A172 (cell line): ENCODE data around the gene EP400.

DNA sequence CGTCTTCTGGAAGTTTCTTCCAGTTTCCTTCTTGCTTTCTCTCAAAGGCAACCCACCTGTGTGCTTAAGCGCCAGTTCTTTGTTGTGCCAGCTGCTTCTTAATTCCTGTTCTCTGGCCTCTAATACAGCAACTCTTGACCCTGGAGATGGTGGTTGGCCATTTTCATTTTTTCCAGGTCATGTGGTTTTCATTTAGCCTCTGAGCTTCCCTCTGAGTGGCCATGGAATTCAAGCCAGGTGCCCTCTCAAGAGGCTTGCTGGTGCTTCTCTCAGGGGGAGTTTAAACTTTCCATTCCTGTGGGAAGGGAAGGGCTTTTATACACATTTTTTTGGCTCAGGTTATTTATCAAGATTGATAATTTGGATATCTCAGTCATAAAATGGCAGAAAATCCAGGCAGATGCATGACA lies 950.0 kb upstream of the TMEM132C start:
- RAMPAGE, long total RNA = no peak

DNA sequence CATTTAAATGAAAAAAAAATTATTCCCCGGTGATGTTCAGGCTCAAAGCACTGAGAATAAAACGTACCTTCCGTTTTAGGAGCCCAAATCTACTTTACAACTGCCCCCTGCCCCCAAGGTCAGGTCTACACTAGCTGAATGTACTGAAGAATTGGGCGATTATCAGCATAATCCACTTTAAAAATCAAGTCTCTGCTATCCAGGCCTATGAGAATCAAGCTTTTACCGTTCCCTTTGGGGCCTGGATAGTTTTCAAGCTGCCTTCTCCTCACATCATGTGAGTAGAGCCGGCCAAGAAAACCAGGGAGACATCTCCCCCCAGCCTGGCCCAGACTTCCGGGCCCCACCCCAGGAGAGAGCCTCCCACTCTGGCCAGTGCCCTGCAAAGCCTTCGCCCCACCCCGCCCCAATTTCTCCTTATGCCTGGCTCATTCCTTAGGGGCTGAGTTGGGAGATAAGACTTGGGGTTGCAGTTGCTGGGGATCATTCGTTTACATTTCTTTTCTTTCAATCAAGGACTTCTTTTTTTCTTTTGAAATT lies 1.5 kb upstream of the TMEM132C start:
- RAMPAGE, long total RNA = no peak

DNA sequence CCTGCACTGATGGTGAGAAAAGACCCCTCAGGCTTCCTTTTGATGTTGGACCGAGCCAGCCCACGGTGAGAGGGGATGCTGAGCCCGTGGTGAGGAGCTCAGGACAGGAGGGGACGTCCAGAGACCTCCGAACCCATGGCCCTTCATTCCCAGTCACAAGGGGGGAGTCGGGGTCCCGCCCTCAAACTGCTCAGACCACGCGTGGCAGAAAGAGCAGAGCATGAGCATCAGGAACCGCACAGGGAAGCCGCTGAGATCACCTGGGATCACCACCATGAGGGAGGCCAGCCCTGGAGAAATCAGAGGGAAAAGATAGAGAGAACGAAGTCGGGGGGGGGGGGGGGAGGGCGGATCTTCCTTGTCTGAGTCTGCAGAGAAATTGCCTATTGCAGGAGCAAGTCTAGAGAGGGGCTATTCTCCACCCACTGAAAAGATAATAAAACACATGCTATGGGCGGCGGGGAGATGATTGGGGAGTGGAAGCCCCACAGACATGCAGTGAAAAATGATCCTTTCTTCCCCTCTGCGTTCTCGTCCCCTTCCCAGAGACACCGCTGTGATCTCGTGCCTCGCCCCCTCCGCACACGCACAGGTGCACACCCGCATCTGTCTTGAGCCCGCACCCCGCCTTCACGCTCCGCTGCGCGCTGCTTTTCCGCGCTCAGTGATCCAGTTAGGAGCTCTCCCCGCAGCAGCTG lies 850 bp upstream of the TMEM132C start:
- RAMPAGE, long total RNA = no peak

- RAMPAGE, long total RNA = no peak
Observed at GRCh38 chr12:128817524-128818507, 5.9 kb downstream of the SLC15A4 start.

- RAMPAGE, long total RNA = no peak
Observed at GRCh38 chr12:129474123-129474416, 429.8 kb downstream of the TMEM132D start.

DNA sequence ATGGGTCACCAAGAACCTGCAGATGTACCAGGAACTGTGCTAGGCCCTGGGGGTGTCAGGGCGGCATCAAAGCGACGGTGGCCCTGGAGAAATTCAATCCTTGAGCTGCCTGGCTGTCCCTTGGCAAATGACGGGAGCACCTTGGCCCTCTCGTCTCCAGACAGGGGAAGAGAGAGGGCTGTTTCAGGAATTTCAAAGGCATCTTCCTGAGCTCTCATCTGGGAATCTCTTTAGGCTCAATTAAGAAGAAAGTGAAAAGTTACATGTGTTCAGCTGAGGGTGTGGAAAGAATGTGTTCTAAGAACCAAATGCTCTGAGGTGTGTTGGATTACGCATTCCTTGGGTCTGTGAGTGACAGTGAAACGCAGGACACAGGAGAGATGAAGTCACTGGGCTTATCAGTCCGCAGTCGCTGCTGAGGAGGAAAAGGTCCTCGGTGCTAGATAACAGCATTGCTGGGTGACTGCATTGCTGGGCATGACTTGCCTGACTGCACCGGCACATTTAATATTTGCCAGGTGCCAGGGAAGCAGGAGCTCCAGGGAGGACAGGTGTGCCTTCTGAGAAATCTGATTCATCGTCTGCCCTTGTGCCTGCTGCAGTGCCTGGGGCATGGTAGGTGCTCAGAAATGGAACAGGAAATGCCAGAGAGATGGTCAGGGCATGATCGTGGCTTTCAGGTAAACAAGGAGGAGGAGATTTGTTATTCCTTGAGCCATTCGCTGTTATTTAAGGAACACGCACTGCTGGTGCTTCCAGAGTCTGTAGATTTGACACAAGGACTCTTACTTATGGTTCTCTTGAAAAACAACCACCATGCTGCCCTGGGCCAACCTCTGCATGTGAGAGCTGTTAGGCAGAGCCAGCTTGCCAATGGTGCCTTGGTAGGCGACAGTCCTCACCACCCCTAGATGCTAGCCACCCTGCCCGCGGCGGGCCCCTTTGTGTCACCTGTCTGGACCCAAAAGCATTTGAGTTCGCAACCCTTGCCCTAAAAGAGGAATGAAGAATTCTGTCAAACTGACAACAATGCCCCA lies 64.4 kb upstream of the FZD10 start:
- RAMPAGE, long total RNA = no peak

GRCh38 chr12:130125713-130126497 lies 36.4 kb upstream of the FZD10 start:
- RAMPAGE, long total RNA = no peak

DNA sequence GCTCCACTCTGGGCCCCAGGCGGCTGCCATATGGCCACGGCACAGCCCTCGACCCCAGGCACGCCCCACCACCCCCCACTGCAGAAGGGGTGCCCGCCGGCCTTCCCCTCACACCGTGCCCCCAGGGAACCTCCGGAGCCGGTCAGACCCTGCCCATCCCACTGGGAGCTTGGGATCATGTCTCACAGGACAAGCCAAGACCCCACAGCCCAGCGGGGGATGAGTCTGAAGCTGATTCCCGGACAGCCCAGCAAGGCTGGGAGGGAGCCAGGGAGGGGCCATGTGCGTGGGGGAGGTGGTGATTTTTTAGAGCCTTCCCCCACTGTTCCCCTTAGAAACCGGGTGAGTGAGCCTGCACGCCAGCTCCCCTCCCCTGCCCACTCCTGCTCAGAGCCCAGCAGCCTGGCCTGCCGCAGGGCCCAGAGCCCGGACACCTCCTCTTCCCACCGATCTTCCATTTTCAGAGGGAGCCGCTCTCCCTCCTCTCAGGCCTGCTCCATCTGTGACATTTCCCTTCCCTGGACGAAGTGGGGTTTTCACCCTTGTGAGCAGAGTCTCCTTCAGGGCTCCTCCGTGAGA lies 1.4 kb downstream of the RIMBP2 start:
- RAMPAGE, long total RNA = no peak

DNA sequence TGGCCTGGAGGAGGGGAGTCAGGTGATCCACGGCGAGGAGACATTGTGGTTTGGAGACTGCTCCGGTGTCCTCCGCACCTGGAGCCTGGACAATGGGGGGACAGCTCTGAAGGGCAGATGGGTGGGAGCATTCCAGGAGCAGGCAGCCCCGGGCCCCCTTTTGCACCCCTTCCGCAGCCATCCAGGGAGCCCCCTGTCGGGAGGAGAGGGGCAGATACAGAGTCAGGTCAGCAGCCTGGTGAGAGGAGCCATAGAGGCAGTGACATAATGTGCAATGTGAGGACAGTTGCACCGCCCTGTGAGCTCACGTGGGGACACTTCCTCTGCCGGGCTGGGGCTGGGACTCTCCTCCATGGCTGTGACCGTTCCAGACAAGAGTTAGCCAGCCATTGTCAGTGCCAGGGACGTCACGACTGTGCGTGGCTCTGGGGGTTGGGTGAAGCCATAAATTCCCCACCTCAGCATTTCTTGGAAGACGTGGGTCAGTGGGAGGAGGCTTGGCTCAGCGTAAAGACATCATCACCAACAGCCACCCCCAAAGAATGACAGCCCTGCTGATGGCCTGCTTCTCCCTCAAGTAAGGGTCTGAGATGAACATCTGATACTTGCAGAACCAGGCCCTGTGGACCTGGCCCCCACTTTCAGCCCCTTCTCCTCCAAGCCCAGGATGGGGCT lies 93.7 kb downstream of the ADGRD1 start:
- RAMPAGE, long total RNA = no peak

- RAMPAGE, long total RNA = no peak
Observed at GRCh38 chr12:131194028-131194438, 240.3 kb downstream of the ADGRD1 start.

DNA sequence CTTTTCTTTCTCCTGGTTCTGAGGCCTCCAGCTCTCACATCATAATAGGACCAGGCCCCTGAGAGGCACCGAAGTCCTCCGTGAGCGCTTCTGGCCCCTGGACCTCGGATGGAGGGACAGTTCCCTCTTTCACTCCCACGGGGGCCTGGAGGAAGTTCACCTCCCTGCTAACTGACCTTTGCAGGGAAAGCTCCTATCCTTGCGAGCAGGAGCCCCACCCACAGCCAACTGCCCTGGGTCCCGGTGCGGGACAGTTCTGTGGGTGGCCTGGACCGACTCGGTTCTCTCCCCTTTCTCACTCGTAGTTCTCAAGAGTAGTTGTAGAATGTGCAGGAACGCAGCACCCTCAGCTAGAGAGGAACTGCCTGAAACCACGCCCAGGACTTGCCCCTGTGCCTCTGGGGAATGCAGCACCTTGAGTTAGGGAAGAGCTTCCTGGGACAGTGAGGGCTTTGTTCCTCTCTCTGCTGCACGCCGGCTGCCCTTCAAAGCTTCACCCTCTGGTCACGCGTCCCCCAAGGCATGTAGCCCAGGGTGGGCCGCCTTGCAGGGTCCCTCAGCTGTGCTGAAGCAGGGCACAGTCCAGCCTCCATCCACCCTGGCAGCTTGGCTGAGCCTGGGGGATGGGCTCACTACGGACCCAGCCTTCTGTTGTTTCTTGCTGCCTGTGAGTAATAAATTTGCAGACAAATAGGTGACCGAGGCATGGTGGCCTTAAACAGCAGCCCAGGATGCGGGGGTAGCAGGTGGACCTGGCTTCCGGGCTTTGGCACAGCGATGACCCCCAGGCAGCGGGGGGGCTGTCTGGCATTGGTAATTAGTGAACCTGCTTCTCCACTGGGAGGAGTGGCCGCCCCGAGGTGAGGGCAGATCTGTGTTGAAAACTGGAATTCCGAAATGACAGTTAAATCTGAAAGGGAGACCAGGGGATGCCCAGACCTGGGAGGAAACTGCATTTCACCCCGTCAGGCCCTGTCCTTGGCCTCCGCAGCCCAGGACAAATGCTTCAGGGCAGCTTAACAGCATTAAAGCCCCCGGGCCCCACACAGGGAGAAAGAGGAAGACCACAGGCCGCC lies 264.7 kb downstream of the ADGRD1 start:
- RAMPAGE, long total RNA = no peak

- RAMPAGE, long total RNA = no peak
Observed at GRCh38 chr12:131645535-131645855, 65.4 kb upstream of the SFSWAP start.

GRCh38 chr12:131764227-131764714 lies 53.4 kb downstream of the SFSWAP start:
- RAMPAGE, long total RNA = no peak

GRCh38 chr12:131895166-131895970 lies 946 bp downstream of the ULK1 start:
- RAMPAGE, long total RNA = no peak

DNA sequence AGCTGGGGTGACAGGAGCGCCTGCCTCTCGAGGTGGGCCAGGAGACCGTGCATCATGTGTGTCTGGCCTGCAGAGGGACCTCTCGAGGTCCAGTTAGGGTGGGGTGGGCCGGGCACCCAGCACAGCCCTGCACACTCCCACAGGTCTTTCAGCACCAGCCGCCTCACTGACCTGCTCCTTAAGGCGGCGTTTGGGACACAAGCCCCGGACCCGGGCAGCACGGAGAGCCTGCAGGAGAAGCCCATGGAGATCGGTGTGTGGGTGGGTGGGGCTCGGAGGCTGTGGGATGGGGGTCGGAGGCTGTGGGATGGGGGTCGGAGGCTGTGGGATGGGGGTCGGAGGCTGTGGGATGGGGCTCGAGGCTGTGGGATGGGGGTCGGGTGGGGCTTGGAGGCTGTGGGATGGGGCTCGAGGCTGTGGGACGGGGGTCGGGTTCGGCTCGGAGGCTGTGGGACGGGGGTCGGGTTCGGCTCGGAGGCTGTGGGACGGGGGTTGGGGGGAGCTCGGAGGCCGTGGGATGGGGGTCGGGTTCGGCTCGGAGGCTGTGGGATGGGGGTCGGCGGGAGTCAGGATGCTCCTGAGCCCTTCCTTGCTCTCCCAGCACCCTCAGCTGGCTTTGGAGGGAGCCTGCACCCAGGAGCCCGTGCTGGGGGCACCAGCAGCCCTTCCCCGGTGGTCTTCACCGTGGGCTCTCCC lies 12.1 kb upstream of the PUS1 start:
- RAMPAGE, long total RNA = no peak

GRCh38 chr12:131928962-131929165 lies 212 bp upstream of the PUS1 start:
- RAMPAGE, long total RNA = no peak

DNA sequence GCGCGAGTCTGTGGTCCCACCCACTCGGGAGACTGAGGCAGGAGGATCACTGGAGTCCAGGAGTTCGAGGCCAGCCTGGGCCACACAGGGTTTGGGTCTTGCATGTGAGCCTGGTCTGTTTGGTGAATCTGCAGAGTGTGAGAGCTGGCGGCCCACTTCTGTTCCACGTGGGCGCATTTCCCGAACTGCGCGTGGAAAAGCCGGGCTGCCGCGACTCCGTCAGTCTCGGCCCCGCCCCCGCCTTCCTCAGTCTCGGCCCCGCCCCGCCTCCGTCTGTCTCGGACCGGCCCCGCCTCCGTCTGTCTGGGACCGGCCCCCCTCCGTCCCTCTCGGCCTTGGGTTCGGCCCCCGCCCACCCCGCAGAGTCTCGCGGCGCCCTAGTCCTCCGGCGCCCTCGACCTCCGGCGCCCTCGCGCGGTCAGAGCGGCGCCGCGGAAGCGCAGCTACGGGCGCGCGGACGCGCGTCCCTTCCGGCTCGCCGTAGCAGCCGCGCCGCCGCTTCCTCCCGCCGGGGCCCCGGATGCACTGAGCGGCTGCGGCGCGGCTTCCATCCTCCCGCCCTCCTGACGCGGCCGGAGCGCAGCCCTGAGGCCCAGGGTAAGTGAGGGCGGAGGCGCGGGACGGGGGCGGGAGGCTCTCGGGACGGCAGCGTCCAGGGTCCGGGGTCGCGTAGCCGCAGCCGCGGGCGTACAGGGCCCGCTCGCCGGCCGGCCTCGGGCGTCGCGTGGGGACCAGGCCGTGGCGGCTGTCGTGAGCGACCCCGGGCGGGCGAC lies at the start of gene EP400:
Gene EP400, plus strand, starts transcription at position 503 of the 773 bp plus-strand sequence.
- RAMPAGE, long total RNA = no peak

GRCh38 chr12:131986150-131986945 lies 36.6 kb downstream of the EP400 start:
- RAMPAGE, long total RNA = no peak

- RAMPAGE, long total RNA = no peak
Observed at GRCh38 chr12:132061929-132062846, 81.9 kb downstream of the DDX51 start.

- RAMPAGE, long total RNA = no peak
Observed at GRCh38 chr12:132177109-132177550, 32.9 kb downstream of the NOC4L start.